ENCODE measurements around a stretch of chr5.

- RRBS = no CpG with 5 or more reads among the region's 34 CpGs
These were observed 43.2 kb upstream of the NEURL1B start for GRCh38 chr5:172597481-172598642.

- RRBS = no CpG with 5 or more reads among the region's 2 CpGs
These were observed 31.4 kb downstream of the NEURL1B start for GRCh38 chr5:172672419-172672897.

- RRBS = 31% methylated on average over 1 of the region's 28 CpGs
These were observed 56.4 kb downstream of the NEURL1B start for GRCh38 chr5:172697250-172698034.

DNA sequence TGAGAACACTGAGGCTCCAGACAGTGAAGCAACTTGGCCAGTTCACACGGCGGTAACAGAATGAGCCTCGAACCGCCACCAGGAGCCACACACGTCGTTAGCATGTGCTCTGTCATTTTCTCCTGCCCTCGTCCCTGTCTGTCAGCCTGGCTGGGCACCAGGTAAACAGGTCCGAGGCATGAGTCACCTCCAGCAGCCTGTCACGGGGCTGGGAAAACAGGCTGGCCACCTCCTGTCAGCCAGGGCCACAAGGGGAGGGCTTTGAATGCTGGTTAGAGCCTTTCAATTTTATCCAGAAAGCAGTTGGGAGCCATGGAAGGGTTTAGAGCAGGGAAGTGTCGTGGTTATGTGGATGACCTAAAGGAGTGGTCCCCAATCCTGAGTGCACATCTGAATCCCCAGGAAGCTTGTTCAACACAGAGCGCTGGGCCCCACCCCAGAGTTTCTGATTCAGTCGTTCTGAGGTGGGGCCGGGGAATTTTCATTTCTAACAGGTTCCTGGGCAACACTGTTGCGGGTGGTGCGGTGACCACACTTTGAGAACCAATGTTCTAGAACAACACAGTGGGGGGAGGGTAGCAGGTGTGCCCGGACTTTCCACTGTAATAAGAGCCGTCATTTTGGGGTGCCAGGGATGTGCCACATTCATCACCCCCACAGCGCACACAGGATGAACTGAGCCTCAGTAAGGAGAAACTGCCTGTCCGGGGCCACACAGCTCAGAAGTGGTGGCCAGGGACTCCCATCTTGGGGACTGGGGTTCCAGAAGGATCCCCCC is 39.4 kb downstream of the DUSP1 start:
- RRBS = 100% methylated on average over 1 of the region's 19 CpGs

DNA sequence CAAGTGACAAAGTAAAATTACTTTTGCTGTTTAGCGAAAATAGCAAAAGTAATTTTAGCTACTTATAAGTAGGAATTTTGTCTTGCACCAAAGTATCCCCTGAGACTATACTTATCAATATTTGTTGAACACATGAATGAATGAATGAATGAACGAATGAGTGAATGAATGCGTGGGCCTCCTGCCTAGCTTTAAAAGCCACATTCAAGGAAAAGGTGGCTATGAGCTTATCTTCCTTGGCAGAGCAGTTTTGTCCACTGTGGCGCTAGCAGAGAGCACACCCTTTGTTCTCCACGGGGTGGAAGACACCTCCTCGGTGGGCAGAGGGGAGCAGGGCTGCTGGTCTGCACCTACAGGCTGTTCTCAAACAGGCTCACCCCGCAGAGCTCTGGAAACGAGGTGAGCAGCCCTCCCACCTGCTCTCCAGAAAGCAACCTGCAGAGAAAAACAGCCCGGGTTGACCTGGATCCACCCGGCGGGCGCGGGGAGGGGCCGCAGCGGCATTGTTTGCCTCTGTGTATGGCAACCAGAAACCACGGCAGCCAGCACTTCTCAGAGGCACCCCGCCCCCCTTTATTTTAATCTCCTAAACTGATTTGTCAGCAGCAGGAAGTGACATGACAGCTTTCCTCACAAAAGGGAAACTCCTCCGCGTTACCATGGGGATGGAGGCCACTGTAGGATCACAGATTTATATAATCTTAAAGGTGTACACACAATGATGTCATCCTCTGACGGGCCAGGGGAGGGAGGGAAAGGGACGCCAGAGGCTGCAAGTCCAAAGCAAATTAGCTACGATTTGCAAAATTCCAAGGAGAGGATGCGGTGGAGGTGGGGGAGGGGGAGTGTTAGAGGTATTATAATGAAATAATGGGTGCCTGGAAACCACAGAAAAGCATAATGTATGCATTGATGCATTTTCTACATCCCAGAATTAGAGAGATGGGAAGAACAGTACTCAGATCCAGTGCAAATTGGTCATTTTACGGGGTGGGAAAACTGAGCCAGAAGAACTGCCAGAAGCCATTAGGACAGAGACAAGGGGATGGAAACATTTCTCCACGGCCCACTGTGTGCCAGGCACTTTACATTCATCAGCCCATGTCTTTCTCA is 5.8 kb downstream of the DUSP1 start:
- RRBS = no CpG with 5 or more reads among the region's 25 CpGs

- RRBS = no CpG with 5 or more reads among the region's 7 CpGs
These were observed 3.9 kb upstream of the DUSP1 start for GRCh38 chr5:172774826-172775461.

- RRBS = no CpG with 5 or more reads among the region's 14 CpGs
These were observed 7.3 kb upstream of the DUSP1 start for GRCh38 chr5:172778118-172778913.

DNA sequence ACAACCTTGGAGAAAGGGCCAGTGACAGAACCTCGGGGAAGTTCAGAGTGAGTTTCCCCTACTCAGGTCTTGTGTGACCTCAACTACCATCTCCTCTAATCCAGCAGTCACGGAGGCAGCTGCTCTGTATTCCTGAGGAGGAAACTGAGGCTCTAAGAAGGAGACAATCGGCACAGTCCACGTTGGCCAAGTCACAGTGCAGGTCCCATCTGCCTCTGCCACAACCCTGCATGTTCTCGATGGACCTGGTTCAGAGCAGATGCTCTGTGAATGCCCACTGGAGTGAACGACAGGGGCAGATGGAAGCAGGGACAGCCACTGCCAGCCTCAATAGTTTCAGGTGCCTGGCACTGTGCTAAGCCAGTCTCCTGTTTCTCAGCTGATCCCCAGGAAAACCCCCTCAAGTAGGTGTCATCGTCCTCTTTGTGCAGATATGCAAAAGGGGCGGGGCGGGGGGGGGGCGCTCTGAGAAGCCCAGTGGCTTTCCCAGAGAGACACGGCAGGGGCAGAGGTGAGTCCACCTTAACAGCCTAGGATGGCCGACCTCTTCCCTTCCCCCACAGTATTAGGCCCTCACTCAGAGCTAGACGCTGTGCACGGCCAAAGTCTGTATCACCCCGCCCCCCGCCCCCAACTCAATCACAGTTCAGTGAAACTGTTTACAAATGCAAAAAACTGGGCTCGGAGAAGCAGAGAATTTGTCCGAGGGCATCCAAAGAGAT is 539 bp upstream of the ERGIC1 start:
- RRBS = no CpG with 5 or more reads among the region's 18 CpGs

DNA sequence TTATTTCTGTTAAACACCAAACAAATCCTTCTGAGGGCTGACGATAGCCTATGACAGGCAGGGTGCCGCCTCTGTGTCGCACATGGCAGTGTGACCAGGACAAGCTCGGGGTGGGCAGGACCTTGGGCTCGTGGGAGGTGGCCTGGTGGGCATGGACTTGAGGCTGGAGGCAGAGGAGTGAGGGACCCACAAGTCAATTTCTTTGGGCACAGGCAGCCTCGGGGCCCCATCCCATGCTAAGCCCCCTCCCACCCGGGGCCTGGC is 10.3 kb downstream of the ERGIC1 start:
- RRBS = no CpG with 5 or more reads among the region's 7 CpGs

- RRBS = 88% methylated on average over 6 of the region's 30 CpGs
These were observed 24.6 kb downstream of the ERGIC1 start for GRCh38 chr5:172858388-172859410.

- RRBS = no CpG with 5 or more reads among the region's 7 CpGs
These were observed 25.4 kb downstream of the ERGIC1 start for GRCh38 chr5:172859411-172859968.

- RRBS = no CpG with 5 or more reads among the region's 9 CpGs
These were observed 47.9 kb downstream of the ERGIC1 start for GRCh38 chr5:172881612-172882705.

DNA sequence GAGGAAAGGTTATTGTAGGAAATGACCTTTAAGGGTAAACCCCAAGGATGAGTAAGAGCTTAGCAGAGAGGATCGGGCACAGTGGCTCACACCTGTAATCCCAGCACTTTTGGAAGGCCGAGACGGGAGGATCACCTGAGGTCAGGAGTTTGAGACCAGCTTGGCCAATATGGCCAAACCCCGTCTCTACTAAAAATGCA is 16.1 kb upstream of the CREBRF start:
- RRBS = no CpG with 5 or more reads among the region's 4 CpGs

DNA sequence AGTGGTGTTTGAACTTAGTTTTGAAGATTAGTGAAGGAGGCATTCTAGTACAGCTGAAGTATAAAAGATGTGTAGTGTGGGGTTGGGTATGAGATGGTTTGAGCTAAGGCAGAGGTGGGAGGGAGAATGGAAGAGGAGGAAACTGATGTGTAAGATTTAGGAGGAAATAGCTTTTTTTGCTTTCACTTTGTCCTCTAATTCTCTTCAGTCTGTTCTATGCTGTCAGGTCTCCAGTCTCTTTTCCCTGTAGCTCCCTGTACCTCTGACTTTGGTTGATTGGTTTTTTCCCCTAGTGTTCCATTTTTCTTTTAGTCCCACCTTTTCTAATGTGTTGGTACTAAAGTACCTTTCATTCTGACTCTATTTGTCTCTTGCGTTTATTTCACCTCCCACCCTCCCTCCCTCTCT is 9.1 kb downstream of the CREBRF start:
- RRBS = no CpG with 5 or more reads among the region's 1 CpG

- RRBS = no CpG with 5 or more reads among the region's 9 CpGs
These were observed 11.4 kb downstream of the STC2 start for GRCh38 chr5:173316584-173317383.

DNA sequence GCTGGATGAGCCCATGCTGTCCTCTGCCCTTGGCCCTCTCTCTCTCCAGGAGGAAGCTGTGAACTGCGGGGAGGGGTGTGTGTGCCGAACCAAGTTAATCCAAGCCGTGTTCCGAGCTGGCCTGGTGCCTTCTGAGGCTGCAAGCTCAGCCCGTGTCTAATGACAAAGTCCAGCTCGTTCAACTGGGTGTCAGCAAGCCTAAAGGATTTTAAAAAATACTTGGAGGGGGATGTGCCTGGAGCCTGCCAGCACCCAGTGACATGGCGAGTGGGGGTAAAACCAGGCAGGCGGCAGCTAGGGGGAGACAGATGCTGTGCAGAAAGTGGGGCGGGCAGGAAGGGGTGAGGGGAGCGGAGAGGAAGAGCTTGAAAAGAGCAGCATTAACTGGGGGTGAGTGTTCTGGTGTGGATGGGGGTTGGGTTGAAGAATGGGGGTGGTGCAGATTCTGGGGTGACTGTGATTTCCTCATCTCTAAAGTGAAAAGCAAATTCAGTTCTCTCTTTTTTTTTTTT is 7.8 kb downstream of the STC2 start:
- RRBS = no CpG with 5 or more reads among the region's 10 CpGs

- RRBS = 8% methylated on average over 9 of the region's 60 CpGs
These were observed 1.6 kb downstream of the STC2 start for GRCh38 chr5:173326123-173327473.

DNA sequence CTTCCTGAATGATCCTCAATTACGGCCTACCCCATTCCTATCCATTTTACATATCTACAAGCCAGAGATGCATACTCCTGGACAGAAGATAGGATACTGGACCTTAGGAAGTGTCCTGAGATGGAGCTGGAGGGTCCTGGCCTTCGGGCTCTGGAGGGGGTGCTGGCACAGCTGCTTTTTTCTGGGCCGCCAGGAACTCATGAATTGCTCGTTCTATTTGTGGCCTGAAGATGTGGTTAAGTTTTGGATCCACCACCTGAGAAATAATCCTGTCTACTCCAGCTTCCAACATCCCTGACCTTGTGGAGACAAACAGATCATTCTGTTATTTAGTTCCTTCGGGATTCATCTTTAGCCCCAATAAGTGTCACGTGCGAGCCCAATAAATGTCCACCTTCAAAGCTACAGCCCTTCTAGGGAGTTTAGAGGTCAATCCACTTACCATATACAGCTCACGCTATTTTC is 7.3 kb downstream of the BOD1 start:
- RRBS = no CpG with 5 or more reads among the region's 8 CpGs

- RRBS = no CpG with 5 or more reads among the region's 7 CpGs
These were observed 7.0 kb upstream of the BOD1 start for GRCh38 chr5:173623377-173623862.

- RRBS = no CpG with 5 or more reads among the region's 7 CpGs
These were observed 104.2 kb upstream of the BOD1 start for GRCh38 chr5:173720640-173721093.